GM23248 (cell line): ENCODE results near the genes MIA3 and SUSD4.

DNA sequence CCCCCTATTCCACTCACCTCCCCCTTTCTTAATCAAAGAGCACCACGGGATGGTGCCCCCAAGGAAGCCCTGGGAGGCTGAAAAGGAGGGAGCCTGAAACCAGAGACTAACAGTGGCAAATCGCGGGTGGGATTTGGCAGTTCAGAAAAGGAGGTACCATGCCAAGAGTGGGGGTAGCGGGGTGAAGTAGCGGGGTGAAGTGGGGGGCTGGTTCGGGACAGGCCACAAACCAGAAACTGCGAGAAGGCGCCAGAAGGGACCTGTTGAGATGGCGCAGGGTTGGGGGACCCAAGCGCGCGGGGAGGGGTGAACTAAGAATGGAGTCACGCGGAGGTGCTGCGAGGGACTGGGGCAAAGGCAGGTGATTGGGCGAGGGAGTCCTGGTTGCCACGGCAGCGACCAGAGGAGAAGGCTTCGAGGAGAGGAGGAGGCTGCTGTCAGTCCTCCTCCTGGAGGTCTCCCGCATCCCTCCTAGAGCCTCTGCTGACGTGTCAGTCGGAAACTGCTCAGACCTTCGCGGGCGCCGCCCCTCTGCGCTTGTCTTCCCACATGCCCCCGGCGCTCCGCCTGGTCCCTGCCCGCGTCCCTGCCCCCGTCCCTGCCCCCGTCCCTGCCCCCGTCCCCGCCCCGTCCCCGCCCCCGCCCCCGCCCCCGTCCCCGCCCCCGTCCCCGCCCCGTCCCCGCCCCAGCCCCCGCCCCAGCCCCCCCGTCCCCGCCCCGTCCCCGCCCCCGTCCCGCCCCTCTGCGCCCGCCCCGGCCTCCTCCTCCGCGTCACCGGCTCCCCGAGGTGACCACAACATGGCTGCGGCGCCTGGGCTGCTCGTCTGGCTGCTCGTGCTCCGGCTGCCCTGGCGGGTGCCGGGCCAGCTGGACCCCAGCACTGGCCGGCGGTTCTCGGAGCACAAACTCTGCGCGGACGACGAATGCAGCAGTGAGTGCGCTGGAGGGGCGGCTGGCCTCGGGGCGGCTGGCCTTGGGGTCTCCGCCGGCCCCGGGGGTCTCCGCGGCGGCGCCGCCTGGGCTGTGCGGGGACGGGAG lies at the start of gene MIA3:
MIA3 (plus strand) TSS at position 785 of the 1,038 bp plus-strand sequence.
- RAMPAGE, long total RNA: start-site peak on the plus strand centred at position 794 of the sequence, 16 bp wide, 240 and 59 reads in 2 replicates

DNA sequence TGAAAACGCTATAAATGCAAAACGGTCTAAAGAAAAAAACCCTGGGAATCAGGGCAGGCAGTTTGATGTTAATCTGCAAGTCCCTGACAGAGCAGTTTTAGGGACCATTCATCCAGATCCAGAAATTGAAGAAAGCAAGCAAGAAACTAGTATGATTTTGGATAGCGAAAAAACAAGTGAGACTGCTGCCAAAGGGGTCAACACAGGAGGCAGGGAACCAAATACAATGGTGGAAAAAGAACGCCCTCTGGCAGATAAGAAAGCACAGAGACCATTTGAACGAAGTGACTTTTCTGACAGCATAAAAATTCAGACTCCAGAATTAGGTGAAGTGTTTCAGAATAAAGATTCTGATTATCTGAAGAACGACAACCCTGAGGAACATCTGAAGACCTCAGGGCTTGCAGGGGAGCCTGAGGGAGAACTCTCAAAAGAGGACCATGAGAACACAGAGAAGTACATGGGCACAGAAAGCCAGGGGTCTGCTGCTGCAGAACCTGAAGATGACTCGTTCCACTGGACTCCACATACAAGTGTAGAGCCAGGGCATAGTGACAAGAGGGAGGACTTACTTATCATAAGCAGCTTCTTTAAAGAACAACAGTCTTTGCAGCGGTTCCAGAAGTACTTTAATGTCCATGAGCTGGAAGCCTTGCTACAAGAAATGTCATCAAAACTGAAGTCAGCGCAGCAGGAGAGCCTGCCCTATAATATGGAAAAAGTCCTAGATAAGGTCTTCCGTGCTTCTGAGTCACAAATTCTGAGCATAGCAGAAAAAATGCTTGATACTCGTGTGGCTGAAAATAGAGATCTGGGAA lies 11.7 kb downstream of the MIA3 start:
- RAMPAGE, long total RNA: no peak

DNA sequence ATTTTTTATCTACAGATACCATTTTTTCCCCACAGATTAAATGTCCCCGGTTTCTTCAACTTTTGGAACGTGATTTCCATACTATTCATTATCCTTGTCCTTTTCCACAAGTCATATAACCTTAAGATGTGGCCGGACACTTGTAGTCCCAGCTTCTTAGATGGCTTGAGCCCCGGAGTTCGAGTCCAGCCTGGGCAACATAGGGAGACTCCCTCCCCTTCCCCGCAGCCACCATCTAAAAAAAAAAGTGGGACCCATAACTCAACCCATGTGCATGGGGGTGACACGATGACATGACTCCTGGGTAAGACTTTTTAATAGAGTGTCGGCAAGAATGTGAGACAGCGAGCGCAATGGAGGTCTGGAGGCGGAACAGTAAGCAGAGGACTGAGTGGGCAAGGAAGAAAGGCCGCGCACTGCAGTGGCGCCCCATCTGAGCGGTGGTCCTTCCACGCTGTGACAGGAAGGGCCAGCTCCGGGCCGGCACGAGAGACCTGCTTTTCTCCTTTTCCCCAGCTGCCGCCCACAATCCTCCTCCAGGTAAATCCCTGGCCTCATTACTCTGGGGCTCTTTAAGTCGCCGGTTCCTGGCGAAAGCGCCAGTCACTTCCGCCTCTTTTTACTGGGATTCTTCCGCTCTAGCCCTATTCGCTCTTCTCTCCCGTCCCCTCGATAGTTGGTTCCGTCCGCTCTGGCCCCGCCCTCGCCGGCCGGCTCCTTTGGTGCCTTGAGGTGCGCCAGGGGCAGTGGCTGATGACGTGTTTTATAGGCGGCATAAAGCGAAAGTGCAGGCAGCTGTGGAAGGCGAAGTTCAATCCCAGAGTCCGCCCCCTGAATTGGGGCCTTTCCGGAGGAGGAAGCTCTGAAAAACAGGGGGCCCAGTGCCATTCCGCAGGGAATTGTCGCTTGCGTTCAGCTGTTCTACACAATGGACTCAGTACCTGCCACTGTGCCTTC lies 25.9 kb downstream of the MIA3 start:
- RAMPAGE, long total RNA: no peak

DNA sequence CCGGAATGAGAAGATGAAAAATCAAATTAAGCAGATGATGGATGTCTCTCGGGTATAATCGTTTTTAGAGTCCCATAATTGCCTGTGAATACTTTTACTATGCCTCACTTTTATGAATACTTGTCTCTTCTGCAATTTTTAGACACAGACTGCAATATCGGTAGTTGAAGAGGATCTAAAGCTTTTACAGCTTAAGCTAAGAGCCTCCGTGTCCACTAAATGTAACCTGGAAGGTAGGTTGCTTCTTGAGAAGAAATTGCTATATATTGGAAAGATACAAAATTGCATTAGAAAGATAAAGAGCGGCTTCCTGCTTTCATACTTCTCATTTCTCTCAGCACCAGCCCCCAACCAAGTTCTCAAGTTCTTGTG lies 36.3 kb downstream of the MIA3 start:
- RAMPAGE, long total RNA: no peak

DNA sequence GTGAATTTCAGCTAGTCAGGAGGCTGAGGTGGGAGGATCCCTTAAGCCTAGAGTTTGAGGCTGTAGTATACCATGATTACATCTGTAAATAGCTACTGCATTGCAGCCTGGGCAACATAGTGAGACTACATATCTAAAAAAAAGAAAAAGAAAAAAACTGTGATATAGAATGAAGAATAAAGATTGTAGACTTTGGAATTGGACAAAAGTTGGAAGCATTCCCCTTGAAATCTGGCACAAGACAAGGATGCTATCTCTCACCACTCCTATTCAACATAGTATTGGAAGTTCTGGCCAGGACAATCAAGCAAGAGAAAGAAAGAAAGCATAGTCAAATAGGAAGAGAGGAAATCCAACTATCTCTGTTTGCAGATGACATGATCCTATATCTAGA lies 42.3 kb downstream of the DISP1 start:
- RAMPAGE, long total RNA: no peak

DNA sequence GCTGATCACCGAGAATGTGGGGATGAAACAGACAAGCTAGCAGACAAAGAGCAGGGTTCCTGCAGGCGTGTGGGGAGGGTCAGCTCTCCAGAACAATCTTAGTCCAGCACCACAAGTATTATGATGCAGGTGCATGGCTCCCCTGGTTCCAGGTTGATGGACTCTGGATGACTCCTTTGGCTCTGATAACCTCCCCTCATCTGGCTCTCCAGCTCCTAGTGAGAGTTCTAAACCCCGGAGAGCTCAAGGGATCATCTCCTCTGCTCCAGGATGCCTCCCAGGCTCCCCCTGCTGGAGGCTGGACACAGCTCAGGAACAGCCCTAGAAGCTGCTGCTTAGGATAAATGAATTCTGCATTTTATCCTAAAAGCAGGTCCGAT lies 53.1 kb downstream of the TLR5 start:
- RAMPAGE, long total RNA: no peak

- RAMPAGE, long total RNA: no peak
Observed at GRCh38 chr1:223123438-223123925, 19.6 kb downstream of the TLR5 start.

- RAMPAGE, long total RNA: no peak
Observed at GRCh38 chr1:223137410-223138060, 5.5 kb downstream of the TLR5 start.

GRCh38 chr1:223176785-223177175 lies 33.7 kb upstream of the TLR5 start:
- RAMPAGE, long total RNA: no peak

GRCh38 chr1:223248310-223249293 lies 105.6 kb upstream of the TLR5 start:
- RAMPAGE, long total RNA: no peak

DNA sequence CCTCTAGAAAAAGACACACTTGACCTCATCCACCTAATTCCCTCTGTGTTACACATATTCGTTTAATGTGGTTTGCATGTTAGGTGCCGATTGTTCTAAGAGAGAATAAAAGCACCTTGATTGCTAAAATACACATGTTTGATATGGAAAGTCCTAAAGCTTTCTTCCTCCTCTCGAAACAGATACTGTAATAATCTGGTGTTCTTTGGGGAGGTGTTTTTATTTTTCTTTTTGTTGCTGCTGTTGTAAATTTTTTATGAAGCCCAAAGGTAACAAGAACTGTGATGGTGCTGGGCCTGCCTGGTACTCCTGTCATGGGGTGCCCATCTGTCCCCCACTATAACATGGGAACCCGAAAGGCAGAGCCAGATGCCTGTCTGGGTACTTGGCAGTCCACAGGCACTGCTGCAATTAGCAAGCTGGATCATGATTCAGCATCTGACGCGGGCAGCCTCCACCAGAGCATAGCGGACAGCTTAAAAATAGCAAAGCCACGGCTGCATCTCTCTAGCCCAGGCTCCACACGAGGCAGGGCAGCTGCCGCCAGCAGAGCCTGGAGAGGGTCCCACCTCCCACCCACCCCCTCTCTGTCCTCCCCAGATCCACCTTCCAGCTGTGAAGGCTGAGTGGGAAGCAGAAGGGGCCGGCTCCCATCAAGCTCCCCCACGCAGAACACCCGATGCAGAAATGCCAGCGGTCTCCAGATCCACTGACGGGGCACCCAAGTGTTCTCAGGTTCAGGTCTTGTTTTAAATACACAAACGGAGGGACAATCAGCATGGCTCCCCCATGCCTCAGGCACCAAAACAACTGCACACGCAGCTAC lies 22.9 kb downstream of the SUSD4 start:
- RAMPAGE, long total RNA: no peak

GRCh38 chr1:223362877-223363874 lies 800 bp downstream of the SUSD4 start:
- RAMPAGE, long total RNA: no peak

DNA sequence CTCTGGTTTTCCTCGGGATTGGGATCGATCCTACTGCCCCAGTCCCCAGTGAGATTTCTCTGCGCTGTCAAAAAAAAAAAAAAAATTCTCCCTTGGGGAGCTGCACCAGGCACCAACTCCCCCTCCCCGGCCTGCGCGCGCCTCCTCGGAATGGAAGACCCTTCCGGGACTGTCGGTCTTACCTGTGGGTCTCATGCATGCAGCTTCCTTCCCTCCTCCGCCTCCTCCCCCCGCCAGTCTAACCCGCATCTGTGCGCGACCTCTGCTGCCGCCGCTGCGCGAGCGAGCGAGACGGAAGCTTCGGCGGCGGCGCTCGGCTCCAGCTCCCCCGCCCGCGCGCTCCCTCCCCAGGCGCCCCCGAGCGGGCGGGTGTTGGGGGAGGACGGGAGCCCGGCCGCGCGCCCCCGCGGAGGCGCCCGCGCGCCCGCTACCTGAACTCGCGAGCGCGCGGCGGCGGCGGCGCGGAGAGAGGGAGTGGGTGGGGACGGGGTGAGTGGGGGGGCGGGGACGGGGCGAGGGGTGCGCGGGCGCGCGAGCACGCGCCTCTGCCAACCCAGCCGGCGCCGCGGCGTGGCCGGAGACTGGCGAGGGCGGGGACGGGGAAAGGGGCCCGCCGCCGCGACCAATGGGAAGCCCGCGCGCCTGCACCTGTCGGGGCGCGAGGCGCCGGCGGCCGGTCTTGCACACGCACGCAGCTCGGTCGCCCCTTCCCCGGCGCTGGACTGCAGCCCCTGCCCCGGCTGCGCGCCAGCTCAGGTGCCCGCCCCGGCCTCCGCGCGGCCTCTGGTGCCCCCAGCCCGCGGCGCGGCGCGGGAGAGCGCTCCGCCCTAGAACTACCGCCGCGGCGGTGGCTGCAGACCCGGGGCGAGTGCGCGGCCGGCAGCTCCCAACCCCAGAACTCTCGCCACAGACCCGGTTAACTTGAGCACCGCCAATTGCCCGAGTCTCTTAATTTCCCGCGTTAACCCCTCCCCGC lies at the start of gene SUSD4:
SUSD4 (minus strand) TSS at position 302 of the 976 bp plus-strand sequence.
- RAMPAGE, long total RNA: no peak

DNA sequence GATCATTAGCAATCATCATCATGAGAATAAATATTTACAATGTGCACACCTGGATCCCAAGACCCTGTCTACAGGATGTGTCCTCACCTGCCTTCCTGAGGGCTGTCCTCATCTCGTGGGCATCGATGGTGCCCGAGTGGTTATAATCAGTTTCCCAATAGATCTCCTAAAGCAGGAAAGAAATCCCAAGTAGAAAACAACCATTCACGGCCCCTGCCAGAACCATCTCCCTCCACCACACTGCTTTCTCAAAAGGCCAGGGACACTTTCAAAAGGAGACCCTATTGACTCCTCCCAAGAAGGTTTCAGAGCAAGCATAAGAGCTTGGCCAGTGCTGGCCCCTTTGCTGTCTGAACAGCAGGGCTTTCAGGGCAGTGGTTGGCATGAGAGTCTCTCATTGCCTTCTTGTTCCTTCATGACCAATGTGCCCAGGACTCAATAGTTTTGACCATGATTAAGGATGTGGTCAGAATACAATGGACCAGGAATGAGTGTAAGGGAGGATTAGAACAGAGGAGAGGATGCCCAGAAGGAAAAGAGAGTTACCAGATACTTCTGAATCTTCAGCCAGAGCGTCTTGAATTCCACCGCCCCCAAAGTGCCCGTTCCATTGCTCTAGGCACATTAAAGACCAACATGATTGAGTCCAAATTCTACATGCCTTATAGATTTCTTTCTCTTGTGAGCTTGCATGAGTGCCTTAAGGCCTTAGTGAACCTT lies 120.7 kb downstream of the CAPN8 start:
- RAMPAGE, long total RNA: no peak

- RAMPAGE, long total RNA: no peak
Observed at GRCh38 chr1:223557908-223558465, 107.5 kb downstream of the CAPN8 start.

GRCh38 chr1:223631738-223631963 lies 33.9 kb downstream of the CAPN8 start:
- RAMPAGE, long total RNA: no peak

- RAMPAGE, long total RNA: no peak
Observed at GRCh38 chr1:223664107-223664657, 1.3 kb downstream of the CAPN8 start.

DNA sequence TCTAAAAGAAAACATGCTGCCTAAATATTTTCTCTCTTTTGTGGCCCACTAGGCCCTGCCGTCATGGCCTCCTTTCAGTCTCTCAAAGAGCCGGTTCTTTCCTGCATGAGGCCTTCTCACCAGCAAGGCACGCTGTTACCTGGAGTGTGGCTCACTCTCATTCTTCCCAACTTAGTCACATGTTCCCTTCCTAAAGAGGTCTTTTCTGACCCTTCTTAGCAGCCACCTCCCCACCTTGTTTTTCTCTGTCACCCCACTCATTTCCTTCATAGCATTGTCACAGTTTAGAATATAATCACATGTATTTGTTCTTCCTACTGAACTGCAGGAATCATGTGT lies 1.5 kb downstream of the CAPN2 start:
- RAMPAGE, long total RNA: no peak

DNA sequence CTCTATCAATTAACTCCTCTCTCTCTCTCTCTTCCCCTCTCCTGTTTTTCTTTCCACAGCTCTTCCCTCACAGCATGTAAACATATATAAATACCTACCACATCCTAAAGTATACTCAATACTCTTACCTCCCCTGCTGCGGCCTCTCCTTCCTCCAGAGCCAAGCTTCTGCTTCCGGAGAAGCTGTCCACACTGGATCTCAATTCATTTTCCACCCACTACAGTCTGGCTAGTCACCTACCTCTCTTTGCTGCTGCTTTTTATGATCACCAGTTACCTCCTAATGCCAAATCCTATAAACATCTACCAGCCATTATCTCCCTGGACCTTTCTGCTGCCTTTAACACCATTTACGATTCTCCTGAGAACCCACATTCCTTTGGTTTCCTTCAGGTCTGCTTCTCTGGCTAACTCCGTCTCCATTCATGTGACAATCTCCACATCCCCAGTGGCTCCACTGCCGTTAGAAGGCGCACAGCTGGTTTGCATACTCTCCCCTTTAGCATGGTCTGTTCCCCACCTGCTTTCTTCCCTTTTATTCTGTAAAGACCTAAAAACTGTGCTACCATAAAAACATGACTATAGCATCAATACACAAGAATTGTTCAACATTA lies 64.9 kb downstream of the CAPN2 start:
- RAMPAGE, long total RNA: no peak

- RAMPAGE, long total RNA: no peak
Observed at GRCh38 chr1:223799621-223800334, 46.0 kb downstream of the TP53BP2 start.